Right lobe of liver (tissue), 4 donors: Measurements from ENCODE around the genes NXPH3, TMEM92 and EPN3.

GRCh38 chr17:49573367-49573786 lies 2.3 kb upstream of the NXPH3 start:
- PRO-cap, 4 experiments = no peak in any of the 4 experiments
- RAMPAGE, long total RNA, 2 experiments = no peak in any of the 2 experiments

DNA sequence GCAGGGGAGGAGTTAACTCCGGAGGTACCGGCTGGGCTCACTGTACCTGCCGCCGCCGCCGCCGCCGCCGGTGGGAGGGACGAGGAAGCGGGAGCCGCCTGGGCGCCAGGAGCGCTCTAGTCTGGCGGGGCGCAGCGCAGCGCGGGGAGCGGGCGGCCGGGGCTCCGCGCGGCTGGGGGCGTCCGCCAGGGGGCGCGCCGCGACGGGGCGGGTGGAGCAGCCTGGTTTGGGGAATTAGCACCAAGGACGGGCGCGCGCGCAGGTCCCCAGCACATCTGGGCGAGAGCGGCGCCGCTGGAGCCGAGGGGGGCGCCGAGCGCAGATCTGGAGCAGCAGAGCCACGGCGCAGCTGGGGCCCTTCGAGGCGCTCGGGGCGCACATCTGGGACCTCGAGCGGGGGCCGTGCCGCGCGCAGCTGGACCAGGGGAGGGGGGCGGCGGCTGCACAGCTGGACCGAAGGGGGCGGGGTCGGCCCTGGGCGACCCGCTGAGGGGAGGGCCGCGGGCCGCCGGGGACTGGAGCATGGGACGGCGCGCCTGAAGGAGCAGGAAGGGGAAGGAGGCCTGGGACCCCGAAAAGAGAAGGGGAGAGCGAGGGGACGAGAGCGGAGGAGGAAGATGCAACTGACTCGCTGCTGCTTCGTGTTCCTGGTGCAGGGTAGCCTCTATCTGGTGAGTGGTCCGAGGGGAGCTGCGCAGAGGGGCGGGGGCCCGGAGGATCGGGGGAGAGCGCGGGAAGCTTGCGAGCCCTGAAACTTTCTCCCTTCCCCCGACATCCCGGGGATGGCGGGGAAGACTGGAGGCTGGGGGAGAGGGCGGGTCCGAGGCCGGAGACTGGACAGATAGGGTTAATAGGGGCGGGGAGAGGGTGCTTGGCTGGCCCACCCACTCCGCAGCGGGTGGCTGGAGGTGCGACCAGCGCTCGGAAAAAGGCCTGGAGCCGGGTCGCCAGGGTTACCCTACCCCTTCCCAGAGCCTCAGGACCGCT lies at the start of gene NXPH3:
TSS of gene NXPH3 (plus strand) at position 269 of the 987 bp plus-strand sequence.
- PRO-cap, 4 experiments = no peak in any of the 4 experiments
- RAMPAGE, long total RNA, 2 experiments = start-site peak on the plus strand in 1 of 2 experiments, centred at position 511 of the sequence, 5 reads per replicate

GRCh38 chr17:49638628-49639189 lies 39.2 kb downstream of the SPOP start:
- PRO-cap, 4 experiments = no peak in any of the 4 experiments
- RAMPAGE, long total RNA, 2 experiments = no peak in any of the 2 experiments

- PRO-cap, 4 experiments = no peak in any of the 4 experiments
- RAMPAGE, long total RNA, 2 experiments = no peak in any of the 2 experiments
Measured at GRCh38 chr17:49664583-49665225, 13.2 kb downstream of the SPOP start.

GRCh38 chr17:49788343-49788626 lies 196 bp upstream of the KAT7 start:
- PRO-cap, 4 experiments = peak in 4 of 4 experiments; most common minus-strand start chr17:49788464 (in 4)
- RAMPAGE, long total RNA, 2 experiments = no peak in any of the 2 experiments

- PRO-cap, 4 experiments = no peak in any of the 4 experiments
- RAMPAGE, long total RNA, 2 experiments = no peak in any of the 2 experiments
Measured at GRCh38 chr17:49832364-49832692, 15.5 kb downstream of the TAC4 start.

GRCh38 chr17:50056428-50057294 lies 751 bp downstream of the ITGA3 start:
- PRO-cap, 4 experiments = peak in 1 of 4 experiments; most common minus-strand start chr17:50057156 (in 1)
- RAMPAGE, long total RNA, 2 experiments = no peak in any of the 2 experiments

GRCh38 chr17:50088176-50088619 lies 7.0 kb upstream of the PDK2 start:
- PRO-cap, 4 experiments = no peak in any of the 4 experiments
- RAMPAGE, long total RNA, 2 experiments = no peak in any of the 2 experiments

DNA sequence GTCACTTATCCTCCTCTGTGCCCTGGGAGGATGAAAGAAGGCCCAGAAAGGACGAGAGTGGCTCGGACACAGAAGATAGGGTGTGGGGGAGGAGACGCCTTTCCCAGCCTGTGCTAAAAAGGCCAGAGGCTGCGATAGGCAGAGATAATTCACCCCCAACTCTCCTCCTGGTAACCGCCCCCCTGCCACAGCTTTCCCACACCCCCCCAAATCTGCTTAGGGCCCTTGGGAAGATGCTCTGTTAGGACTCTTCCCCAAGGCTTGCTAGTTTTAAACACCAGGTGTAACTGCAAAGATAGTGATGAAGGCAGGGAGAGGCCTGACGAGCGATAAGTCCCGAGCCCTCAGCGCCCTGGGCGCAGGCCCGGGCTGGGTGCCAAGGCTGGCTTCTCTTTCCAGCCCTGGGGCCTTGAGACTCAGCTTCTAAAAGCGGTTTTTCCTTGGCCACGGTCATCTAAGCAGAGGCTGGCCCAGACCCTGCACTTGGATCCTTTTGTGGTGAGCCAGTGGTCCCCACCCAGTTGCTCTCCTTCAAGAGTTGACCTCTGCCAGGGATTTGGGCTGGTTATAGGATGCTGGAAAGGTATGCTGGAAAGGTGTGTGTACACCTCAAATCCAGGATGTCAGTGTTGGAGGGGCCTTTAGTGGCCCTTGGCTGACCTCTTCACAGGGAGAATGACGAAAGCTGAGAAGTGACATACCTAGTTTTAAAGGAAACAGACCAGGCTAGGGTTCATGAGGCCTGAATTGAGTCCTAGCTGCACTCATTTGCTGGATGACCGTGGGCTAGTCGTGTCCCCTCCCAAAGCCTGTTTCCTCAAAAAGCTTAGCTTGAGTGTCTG lies 3.4 kb upstream of the PPP1R9B start:
- PRO-cap, 4 experiments = no peak in any of the 4 experiments
- RAMPAGE, long total RNA, 2 experiments = no peak in any of the 2 experiments

DNA sequence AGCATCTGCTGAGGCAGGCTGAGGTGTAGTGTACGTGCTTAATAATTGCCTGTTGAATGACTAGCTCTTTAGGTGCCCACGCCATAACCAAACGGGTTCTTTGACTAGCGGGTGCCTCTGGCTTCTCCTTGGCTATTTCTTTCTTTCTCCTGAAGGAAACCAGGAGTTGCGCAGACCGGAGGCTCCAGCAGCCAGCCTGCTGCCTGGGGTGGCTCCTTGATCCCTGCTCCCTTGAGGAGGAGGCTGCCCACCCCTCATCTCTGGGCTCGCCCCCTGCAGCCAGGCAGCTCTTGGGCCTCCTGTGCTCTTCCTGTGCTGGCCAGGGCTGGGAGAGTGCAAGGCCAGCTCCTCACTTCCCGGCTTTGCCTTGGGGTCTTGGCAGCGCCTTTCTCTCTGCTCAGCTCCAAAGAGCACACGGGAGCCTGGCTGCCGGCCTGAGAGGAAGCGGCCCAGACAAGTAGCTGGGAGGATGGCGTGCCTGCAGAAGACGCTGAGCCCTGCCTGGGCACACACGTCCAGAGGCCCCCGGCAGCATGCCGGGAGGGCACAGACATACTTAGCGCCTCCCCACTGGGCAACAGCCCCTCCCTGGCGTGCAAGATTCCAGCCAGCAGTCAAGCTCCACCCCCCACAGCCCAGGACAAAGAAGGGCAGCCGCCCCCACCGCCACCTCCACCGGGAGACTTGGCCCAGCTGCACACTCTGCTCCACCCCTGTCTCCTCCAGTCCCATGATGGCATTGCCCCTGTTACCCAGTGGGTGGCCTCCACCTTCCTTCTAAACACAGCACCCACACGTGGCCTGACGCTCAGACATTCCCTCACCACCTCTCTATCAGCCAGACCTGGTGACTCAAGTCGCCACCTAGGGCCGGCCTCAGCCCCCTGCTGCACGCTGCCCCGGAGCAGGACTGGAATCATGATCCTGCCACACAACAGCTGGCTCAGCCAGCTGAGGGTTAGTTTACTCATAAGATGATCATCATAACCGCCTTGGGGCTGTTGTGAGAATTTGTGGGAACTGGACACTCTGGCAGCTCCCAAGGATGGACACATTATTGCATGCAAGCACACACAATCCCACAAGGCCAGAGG lies 12.2 kb downstream of the SGCA start:
- PRO-cap, 4 experiments = no peak in any of the 4 experiments
- RAMPAGE, long total RNA, 2 experiments = no peak in any of the 2 experiments

GRCh38 chr17:50211552-50212139 lies 10.2 kb upstream of the COL1A1 start:
- PRO-cap, 4 experiments = peak in 1 of 4 experiments; most common minus-strand start chr17:50211840 (in 1)
- RAMPAGE, long total RNA, 2 experiments = no peak in any of the 2 experiments

DNA sequence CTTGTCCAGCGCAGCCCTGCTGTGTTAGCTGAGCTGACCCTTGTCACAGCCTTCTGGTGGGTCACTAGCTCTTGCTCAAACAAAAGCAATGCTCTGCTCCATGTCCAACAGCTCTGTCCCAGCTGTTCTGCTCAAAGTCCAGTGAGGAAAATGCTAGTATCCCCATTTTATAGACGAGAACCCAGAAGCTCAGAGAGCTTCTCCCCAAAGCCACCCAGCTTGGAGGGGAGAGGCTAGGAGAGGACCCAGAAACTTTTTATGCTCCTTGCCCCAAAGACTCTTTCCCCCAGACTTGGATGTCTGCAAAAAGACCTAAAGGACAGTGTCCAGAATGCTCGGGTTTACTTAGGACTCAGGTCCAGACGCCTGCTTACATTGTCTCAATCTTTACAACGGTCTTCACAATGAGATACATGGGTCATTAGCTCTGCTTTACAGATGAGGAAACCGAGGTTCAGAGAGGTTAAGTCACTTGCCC lies 18.8 kb upstream of the COL1A1 start:
- PRO-cap, 4 experiments = peak in 4 of 4 experiments; most common minus-strand start position 55 of the sequence (in 4)
- RAMPAGE, long total RNA, 2 experiments = no peak in any of the 2 experiments

GRCh38 chr17:50258995-50259325 lies 15.3 kb upstream of the TMEM92 start:
- PRO-cap, 4 experiments = no peak in any of the 4 experiments
- RAMPAGE, long total RNA, 2 experiments = no peak in any of the 2 experiments

DNA sequence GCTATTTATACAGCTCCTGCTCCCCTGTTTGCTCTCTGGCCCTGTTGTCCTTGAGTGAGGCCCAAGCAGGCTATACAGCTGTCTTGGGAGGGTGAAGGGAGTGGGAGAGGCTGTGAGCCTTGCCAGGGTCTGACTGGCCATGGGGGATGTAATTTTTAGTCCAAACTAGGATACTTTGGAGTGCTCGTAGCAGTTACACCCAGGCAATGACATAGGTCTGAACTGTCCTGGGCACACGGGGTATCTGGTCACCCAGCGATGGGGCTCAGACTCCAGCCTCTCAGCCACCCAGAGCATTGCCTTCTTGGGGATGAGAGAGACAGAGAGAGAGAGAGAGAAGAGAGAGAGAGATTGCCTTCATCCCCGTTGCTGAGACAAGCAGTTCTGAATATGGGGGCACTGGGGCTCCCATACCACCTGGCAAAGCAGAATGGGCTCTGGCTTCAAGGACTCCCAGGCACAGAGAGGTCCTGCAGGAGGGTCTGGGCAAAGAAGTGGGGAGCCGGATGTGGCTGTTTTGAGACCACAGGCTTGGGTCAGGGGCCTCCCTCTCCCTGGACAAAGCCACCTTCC lies 10.8 kb upstream of the TMEM92 start:
- PRO-cap, 4 experiments = no peak in any of the 4 experiments
- RAMPAGE, long total RNA, 2 experiments = no peak in any of the 2 experiments

- PRO-cap, 4 experiments = peak in 4 of 4 experiments; most common plus-strand start chr17:50274474 (in 4); most common minus-strand start chr17:50274277 (in 4)
- RAMPAGE, long total RNA, 2 experiments = start-site peak on the plus strand in 2 of 2 experiments, at chr17:50274397-50274504 at its widest, 148 to 195 reads per replicate
Measured at GRCh38 chr17:50274227-50275010, at the start of gene TMEM92. TSS of gene TMEM92 (plus strand) at chr17:50274466.

DNA sequence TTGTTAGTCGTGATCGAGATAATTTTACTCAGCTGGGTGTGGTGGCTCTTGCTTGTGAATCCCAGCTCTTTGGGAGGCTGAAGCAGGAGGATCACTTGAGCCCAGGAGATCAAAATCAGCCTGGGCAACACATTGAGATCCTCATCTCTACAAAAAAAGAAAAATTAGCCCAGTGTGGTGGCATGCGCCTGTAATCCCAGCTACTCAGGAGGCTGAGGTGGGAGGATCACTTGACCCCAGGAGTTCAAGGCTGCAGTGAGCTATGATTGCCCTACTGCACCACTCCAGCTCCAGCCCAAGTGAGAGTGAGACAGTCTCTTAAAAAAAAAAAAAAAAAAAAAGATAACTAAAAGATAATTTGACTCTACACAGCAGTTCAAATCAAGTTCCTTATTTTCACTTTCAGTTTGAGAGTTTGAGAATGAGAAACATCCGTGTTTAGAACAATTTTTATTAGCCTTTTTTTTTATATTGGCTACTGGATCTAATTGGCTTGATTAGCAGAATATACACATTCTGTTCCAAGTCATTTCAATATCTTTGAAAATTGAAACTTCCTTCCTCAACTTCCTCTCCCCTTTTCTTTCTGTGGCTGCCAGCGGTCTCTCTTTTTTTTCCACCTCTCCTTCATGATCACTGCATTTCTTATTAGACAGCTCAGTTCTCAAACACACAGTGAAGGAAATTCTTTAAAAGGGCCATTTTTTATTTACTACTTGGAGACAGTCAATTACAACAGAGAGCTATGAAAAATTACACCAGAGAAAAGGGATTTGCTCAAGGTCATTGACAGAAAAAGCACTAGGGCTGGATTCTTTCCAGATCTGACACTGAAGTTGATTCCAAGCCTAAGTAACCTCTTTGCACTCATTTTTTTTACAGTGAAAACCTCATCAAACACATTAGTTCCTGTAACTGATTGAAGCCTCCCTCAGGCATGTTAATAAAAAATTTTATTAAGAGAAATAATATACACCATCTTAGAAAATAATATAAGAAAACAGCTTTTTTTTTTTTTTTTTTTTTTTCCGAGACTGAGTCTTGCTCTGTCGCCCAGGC lies 4.5 kb upstream of the ACSF2 start:
- PRO-cap, 4 experiments = no peak in any of the 4 experiments
- RAMPAGE, long total RNA, 2 experiments = no peak in any of the 2 experiments

GRCh38 chr17:50464730-50465776 lies 3.6 kb downstream of the CHAD start:
- PRO-cap, 4 experiments = no peak in any of the 4 experiments
- RAMPAGE, long total RNA, 2 experiments = no peak in any of the 2 experiments

- PRO-cap, 4 experiments = no peak in any of the 4 experiments
- RAMPAGE, long total RNA, 2 experiments = no peak in any of the 2 experiments
Measured at GRCh38 chr17:50499144-50499352, 9.2 kb upstream of the MYCBPAP start.

- PRO-cap, 4 experiments = no peak in any of the 4 experiments
- RAMPAGE, long total RNA, 2 experiments = no peak in any of the 2 experiments
Measured at GRCh38 chr17:50532568-50532954, at the start of gene EPN3. TSS of gene EPN3 (plus strand) at chr17:50532735.

DNA sequence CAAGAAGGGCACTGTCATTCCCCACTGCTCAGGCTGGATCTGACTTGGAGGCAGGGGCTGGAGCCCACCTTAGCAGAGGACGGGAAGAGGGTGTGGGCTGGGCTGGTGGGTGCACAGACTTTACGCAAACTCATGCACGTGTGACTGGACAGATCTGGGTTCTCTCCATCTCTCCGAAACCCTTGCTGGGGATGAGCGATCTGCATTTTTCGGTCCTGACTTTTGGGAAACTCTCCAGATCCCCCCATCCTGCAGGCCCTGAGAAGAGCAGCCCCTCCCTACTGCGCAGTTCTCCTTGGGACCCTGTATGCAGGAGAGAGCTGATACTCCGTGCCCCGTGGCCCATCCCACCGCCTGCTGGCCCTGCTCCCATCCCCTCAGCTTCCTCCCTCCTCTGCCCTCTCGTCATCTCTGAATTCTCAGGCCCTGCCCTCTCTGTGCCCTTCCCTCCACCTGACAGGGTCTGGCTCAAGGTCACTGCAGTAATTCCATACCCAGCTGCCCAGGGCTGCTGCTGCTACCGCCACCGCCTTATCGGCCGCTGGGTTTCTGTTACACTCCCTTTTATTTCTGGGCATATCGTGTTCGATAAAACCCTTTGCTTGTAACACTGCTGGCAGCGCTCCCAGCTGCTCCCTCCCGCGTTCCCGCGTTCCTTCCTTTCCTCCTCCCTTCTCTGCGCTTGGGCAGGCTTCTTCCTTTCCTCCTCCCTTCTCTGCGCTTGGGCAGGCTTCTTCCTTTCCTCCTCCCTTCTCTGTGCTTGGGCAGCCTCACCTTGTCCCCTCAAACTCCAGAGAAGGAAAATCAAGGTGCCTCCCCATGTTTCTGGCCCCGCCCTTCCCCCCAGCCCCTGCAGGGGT lies 1.1 kb downstream of the EPN3 start:
- PRO-cap, 4 experiments = peak in 1 of 4 experiments; most common plus-strand start position 205 of the sequence (in 1)
- RAMPAGE, long total RNA, 2 experiments = no peak in any of the 2 experiments